SJCRH30 (cell line): ENCODE measurements around the gene CGNL1.

GRCh38 chr15:55395484-55395739 lies 12.7 kb downstream of the CCPG1 start:
- RAMPAGE, long total RNA, result no peak

- RAMPAGE, long total RNA, result no peak
Observed at GRCh38 chr15:55737217-55737963, 5.6 kb downstream of the PRTG start.

GRCh38 chr15:55742175-55742464 lies 832 bp downstream of the PRTG start:
- RAMPAGE, long total RNA, result no peak

- RAMPAGE, long total RNA, result no peak
Observed at GRCh38 chr15:55907625-55908261, 85.7 kb downstream of the NEDD4 start.

- RAMPAGE, long total RNA, result no peak
Observed at GRCh38 chr15:56094833-56095683, 101.6 kb upstream of the NEDD4 start.

DNA sequence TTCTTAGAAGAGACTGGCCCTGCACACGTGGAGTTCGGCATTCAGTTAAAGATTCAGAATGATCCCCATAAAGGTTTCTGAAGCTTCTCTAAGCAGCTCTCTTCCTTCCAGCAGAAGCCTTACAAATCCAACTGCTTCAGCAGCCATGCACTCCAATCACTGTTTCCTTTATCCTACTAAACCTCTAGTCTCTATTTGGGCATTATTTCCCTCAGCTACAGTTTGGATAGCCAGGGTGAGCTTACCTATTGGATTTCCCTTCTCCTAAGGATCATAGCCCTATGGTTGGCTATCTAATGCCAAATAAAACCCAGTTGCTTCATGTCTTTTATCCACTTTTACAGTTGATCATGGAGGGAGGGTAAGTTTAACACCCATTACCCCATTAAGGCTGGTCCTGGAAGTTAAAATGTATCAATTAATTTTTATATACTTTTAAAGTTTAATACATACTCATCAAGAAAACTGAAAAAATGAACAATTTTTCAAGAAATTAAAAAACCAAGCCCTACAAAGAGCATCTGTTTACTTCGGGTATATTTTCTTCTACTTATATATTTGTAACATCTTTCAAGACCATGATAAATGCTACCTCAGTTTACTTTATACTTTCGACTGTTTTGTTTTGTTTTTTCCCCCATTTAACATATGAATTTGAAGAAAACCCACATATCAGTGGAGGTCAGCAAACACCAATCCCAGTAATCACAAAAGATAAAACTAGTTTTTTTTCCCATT lies 20.3 kb downstream of the RFX7 start:
- RAMPAGE, long total RNA, result no peak

DNA sequence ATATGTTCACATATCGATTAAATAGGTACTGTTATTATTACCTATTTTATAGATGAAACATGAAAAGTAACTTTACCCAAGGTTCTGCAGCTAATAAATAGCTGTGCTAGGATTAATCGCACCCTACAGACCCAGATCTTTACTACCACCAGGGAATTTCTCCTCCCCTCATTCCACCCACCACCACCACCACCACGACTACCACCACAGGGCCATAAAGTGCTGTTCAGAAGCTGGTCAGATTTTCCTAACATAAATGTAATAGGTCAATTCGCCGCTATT lies 593 bp downstream of the MNS1 start:
- RAMPAGE, long total RNA, result no peak

DNA sequence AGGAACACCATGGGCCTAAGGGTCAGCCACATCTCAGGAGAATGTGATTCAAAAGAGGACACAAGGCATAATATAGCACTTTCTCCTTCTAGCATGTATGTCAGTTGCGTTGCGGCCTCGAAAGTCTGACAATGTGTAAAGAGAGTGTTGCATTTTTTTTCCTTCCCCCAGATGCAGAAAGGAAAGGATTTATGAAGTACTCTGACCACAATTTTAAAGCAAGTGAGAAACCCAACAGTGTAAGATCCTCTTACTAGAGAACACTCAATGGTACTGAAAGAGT lies 31.9 kb upstream of the TCF12 start:
- RAMPAGE, long total RNA, result no peak

GRCh38 chr15:56919532-56919767 lies 1.0 kb downstream of the TCF12 start:
- RAMPAGE, long total RNA, result no peak

DNA sequence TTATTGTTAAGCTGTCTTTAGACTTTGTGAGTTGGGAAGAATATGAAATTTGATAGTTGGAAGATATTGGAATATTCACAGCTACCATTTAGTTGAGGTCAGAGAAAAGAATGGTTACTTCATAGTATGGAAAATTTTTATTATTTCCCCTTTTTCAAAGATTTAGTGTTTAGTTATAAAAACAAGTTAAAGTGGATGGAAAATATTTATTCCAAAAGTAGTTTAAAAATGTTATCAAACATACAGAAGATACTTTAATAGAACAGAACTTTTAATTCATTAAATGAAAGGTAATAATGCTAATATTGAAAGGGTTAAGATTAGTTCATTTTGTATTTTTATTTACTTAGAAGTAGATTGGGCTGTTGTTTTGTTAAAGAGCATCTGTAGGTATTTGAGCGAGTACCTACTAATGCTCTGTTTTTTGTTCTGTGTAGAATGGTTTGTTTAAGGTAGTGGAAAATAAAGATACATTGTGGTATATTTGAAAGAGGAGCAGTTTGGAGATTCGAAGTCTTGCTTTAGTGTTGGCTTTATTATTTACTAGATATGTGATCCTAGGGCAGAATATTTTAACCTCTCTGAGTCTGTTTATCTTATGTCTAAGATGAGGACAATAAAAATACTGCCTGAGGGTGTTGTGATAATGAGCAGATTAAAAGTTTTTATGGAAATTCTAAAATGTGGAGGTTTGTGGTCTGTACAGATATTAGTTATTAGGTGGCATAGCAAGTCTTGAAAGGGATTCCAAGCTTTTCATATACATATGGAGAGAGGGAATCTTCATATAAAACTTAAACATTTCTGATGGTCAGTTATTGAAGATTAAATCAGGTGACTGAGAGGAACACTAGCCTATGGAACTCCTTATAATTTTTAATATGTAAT lies 14.8 kb downstream of the TCF12 start:
- RAMPAGE, long total RNA, result no peak

- RAMPAGE, long total RNA, result no peak
Observed at GRCh38 chr15:56962839-56963677, 44.6 kb downstream of the TCF12 start.

- RAMPAGE, long total RNA, result no peak
Observed at GRCh38 chr15:56996163-56996765, 77.8 kb downstream of the TCF12 start.

GRCh38 chr15:57259560-57260111 lies 116.7 kb upstream of the CGNL1 start:
- RAMPAGE, long total RNA, result no peak

- RAMPAGE, long total RNA, result no peak
Observed at GRCh38 chr15:57305845-57306711, 70.2 kb upstream of the CGNL1 start.

DNA sequence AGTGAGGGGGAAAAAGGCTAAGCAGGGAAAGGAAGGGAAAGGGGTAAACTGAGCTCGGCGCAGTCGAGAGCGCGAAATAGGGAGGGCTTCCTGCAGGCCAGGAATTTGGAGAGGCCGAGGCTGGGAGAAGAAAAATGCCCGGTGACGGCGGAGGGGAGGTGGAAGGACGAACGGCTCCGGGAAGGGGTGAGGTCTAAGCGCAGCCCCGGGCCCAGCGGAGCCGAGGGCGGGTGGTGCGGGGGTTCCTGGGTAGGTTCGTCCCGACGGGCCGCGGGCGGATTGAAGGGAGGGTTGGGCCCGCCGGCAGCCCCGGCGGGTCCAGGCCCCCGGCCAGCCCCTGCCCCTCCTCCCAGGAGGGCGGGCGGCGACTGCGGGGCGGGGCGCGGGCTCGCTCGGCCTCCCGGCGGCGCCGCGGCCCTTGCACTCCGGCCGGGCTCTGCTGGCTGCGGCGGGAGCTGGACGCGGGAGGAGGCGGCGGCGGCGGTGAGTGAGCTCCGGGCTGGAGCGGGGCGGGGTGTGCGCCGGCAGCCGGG lies at the start of gene CGNL1:
Gene CGNL1, plus strand, starts transcription at position 421 of the 533 bp plus-strand sequence.
- RAMPAGE, long total RNA, result no peak

DNA sequence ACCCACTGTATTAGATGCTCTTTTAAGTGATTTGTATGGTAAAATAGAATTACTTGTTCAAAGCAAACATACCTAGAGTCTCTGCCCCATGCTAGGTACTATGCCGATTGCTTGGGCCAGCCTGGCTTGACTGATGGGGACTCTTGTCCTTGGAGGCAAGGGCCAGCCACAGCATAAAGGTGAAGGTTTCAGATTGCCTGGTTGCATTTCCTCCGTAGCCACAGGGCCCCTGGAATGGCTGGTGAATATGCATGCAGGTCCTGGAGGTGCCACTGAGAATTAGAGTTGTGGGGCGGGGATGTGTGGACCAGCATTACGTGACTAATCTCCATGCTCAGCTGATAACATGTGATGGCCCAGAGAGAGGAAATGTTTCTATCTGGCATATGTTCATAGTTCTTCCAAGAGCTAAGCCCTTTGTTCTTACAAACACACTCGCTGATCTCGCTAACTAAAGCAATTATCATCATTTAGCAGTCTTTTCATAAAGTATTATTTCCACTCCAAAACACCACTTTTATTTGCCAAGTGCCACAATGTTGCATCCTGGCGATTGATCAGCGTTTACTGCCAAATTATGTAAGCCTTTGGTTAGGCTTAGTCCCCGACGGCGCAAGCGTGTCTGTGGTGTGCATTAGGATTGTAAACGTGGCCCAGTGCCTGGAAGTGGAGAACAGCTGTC lies 55.8 kb downstream of the CGNL1 start:
- RAMPAGE, long total RNA, result no peak

GRCh38 chr15:57437398-57438076 lies 61.2 kb downstream of the CGNL1 start:
- RAMPAGE, long total RNA, result no peak

- RAMPAGE, long total RNA, result no peak
Observed at GRCh38 chr15:57451912-57452538, 75.7 kb downstream of the CGNL1 start.

GRCh38 chr15:57594635-57595378 lies 3.1 kb downstream of the MYZAP start:
- RAMPAGE, long total RNA, result no peak

- RAMPAGE, long total RNA, result no peak
Observed at GRCh38 chr15:57599309-57599642, 7.6 kb downstream of the MYZAP start.